Anterior vena cava (tissue), 1 donor: ENCODE data around the gene MYO16.

- PRO-cap, result no peak
Measured at GRCh38 chr13:102724784-102725362, 30.0 kb upstream of the METTL21C start.

- PRO-cap, result no peak
Measured at GRCh38 chr13:102798223-102798641, 544 bp downstream of the POGLUT2 start.

DNA sequence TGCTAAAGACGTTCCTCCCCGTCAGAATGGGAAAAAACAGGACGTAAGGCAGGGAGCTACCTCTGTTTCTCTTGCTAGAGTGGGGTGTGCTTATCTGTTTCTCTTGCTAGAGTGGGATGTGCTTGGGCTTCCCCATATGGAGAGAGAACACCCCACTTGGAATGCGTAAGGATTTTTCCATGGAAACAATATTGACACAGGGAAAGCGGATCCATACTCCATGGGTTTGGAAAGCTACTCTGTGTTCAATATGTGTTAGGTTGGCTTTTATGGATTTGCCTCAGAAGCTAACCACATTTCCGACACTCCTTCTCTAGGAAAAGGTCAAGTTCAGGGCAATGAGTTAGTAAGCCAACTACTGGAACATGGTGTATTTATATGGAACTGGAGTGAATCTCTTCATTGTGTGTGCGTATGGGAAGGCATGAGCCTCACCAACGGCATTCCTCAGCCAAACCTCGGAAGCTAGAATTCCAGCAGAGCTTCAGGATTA, 948.9 kb upstream of the SLC10A2 start:
- PRO-cap, result no peak

DNA sequence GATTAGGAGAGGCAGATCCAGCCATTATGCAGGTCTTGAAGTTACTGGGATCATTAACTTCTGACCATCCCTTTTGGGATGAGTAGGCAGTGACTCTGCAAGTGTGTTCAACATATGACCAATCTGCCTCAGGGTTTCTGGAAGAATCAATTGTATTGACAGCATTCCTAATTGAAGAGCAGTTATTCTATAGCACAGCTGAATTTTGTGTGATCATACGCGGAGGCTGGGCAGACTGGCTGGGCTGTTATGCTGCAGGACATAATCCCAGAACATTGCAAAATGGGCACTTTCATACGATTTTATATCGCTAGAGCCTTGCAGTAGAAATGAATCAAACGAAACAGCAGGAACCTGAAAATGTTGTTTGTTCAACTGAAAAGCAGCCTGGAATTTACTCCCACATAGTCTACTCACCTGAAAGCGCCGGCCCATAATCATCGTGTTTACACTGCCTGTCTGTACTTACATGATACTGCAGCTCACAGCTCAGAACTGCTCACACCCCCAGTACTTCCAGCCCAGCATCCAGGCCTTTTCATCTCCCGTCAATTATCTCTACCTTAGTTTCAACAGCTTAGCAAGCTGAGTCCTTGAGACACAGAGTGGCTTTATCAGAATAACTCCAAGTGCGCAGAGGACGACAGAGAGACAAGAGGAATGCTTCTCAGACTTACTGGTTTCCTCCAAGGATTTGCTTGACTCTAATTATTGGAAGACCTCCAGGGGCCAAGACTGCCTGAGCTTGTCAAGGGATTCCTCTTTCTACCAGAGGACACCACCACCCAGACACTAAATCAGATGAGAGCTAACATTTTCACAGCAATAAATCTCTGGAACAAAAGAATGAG, 513.6 kb downstream of the DAOA start:
- PRO-cap, result no peak

DNA sequence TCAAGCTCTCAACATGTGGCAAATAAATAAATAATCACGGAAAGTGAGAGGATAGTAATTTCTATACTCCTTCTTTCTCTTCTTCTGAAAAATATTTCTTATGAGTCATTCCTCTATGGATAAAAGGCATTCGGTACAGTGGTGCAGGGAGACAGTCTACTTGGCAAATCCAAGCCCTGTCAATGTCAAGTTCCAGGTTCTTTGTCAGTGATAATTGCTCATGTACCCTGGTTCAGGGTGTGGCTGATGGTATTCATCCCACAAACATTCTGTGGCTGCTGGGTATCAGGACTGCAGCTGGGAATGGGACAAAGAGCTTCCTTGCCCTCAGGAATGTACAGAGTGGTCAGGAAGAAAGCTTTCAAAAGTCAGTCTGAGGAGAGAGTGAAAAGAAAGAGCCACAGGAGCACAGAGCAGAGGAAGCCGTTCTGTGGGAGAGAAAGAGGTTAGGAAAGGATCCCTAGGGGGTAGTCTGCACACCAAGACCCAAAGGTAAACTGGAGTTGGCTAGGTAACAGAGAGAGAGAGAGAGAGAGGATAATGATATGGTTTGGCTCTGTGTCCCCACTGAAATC, 384.1 kb downstream of the EFNB2 start:
- PRO-cap, result no peak

GRCh38 chr13:106154054-106154574, 381.3 kb downstream of the EFNB2 start:
- PRO-cap, result no peak

DNA sequence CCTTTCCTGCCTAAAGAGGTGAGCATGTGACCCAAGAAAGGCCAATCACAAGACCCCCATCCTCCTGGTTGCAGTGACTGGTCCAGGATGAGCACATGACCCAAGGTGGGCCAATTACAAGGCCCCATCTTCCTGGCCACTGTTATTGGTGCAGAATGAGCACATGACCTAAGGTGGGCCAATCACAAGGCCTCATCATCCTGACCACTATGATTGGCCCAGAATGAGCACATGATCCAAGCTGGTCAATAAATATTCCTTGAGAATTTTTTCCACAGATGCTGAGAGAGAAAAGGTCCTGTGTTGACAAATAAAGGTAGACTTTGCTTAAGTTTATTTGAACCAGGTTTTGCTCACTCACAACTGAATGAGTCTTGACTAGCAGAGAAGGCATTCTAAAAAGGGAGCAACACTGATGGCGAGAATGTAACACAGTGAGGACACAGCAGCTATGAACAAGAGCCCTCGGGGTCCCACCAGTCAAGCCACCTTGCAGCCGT, 350.6 kb downstream of the EFNB2 start:
- PRO-cap, result no peak

- PRO-cap, result no peak
Measured at GRCh38 chr13:106350245-106350644, 185.2 kb downstream of the EFNB2 start.

DNA sequence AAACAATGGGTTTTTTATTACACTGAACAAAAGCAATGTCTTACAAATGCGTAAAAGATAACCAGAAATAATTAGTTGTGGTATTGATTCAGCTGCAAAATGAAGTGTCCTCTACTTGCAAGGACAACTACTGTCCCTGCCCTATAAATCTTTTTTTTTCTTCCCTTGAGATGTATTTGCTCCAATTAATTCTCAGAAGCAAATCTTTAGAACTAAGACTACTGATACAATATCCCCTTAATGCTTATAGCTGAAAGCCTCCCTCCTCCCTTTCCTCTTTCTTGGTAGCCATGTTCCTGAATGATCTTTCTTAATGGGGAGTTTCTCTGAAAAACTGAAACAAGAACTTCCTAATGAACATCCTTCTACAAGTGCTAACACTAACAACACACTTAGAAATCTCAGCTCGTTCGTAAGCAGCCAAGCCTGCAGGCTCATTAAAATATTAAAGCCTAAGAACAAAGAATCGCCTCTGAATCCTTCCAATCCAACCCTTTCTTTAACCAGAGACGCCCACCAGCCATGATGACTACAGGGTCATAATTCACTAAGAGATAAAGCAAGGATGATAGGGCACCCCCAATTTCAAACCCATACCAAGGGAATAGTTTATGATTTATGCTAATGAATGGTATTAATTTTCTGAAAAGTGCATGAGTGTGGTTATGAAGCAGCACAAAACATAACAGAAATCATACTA, 22.0 kb downstream of the EFNB2 start:
- PRO-cap, result no peak

DNA sequence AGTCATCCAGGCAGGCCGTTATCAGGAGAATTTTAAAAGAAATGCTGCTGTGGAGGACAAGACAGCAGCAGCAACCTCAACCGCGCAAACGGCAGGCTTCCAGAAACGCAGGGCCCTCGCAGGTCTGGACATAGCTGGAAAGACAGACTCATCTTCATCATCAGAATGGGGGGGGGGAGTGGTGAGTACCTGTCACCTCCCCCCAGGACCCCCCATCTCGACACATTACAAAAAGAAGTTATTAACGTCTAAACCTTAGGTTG, 2.9 kb downstream of the EFNB2 start:
- PRO-cap, result no peak

- PRO-cap, result no peak
Measured at GRCh38 chr13:106559274-106559647, 8.7 kb downstream of the ARGLU1 start.

GRCh38 chr13:106690709-106691222, 122.8 kb upstream of the ARGLU1 start:
- PRO-cap, result no peak

DNA sequence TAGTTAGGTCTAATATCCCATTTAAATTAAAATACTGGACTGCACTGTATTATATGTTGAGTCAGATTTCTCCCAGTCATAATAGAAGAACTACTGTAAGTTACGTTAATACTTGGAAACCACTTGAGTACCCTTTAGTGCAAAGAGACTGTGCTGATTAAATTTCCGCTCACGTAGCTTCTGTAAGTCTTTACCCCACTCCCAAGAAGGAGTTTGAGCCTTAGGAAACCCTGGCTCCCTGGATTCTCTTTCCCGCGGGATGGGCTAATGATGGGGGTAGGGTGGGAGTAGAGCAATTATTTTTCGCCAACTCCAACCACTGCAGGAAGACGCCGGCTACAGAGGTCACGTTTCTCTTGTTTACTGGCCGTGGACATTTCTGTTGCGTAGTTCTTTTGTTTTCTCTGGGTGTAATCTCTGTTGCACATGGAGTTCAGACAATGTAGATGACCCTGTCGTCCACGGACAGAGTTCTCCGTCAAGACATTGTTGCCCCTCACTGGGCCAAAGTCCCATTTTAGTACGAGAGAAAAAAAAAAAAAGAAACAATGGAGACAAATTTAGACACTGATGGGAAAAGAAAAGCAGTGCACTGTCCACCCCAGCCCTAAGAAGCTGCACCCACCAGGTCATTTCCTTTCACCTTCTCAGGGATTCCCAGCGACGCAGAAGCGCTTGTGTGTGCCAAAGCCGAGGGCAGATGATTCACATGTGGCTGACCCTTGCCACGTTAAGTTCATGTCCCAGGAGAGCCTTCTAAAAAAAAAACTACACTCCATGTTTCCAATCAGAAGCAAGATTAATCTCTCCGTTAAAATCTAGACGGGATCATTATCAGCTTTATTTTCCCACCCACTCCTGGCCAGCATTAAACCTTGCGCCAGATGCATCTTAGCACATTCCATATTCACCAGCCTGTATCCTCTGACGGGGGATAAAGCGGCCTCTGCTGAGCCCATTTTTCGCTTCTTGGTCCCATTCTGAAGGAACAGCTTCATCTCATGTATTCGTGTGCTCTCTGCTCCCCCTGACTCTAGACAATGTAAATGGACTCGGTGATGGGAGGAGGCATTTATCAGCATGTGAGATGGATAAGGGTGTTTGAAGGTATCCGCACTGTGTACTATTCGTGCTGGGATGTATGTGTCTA, 134.0 kb upstream of the ARGLU1 start:
- PRO-cap, result no peak

GRCh38 chr13:106917447-106918351, 349.8 kb upstream of the ARGLU1 start:
- PRO-cap, result unidirectional peak, plus-strand start at chr13:106917550; unidirectional peak, plus-strand start at chr13:106917799; bidirectional peak, plus-strand start at chr13:106917926, minus-strand start at chr13:106917929; unidirectional peak, minus-strand start at chr13:106918166

DNA sequence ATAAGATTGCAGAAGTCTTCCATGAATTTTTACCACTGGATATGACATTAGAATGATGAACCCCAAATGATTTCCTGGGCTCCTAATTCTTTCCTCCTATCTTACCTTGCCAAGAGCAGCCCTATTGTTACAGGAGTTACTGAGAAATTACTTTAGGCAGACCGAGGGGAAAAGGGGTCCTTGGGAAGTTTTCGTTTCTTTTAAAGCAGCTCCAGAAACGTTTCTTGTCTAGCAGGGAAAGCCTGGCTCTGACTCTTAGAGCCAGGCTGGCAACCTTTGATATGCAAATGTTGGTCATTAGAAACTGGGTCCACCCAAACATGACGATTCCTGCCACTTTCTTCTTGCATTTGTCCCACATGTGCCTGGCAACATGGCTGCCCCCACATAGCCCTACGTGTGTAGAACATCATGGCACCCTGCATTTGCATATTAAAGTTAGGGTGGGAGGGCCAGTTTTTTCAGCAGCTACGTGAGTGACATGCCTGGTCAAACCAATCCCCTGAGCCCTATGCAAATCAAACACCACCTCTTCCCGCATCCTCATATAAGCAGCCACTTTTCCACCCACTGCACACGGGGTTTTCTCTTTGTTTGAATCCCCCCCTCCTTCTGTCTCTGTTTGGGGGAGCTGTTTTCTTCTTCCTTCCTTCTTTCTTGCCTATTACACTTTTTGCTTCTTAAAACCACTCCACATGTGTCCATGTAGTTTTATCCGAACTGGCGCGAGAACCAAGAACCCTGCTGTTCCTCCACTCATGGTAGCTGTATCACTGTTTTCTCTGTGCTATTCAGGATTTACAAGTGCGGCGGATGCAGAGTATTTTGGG, 95.0 kb downstream of the LIG4 start:
- PRO-cap, result no peak

GRCh38 chr13:108402918-108403403, 133.4 kb downstream of the TNFSF13B start:
- PRO-cap, result unidirectional peak, plus-strand start at chr13:108403097

GRCh38 chr13:108495265-108496022, 134.0 kb upstream of the MYO16 start:
- PRO-cap, result no peak

- PRO-cap, result no peak
Measured at GRCh38 chr13:108587337-108587536, 42.2 kb upstream of the MYO16 start.

GRCh38 chr13:108629278-108629821, at the start of gene MYO16:
MYO16 (plus strand) TSS chr13:108629611.
- PRO-cap, result no peak

DNA sequence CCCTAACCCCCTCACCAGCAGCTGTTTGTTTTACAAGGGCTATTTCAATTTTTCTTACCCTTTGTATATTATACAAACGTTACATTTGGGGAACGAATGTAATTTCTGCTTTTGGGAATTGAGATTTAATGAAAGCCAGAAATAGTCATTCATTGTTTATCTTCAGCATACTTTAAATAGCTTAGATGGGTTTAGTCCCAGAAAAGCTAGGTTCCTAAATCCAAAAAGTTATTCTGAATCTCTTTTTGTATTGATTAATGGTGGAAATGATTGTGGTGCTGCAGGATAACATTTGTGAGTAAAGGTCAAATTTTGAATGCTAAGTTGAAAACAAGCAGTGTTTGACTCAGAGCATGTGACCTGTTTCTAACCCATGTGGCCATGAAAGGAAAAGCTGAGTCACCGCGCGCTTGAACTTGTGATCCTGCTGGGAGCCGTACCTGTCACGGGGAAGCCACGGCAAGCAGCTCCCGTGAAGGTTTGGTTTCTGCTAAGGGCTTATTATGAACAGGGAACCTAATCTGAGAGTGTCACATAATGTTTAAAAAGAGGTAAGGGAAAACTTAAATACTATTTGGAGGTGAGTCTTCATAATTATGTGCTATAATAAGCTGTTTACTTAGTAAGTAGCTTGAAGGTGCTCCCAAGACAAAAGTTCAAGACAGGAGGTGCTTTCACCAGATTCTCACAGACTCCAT, 286.2 kb downstream of the MYO16 start:
- PRO-cap, result unidirectional peak, plus-strand start at position 448 of the sequence